ENCODE measurements around the gene TSTD2.

GRCh38 chr9:96599446-96599810 lies 20.2 kb downstream of the CDC14B start:
- PRO-cap: no peak
- RAMPAGE, long total RNA, 2 experiments: no peak in any of the 2 experiments

- PRO-cap: no peak
- RAMPAGE, long total RNA, 2 experiments: no peak in any of the 2 experiments
Observed at GRCh38 chr9:96620694-96621347, 1.2 kb upstream of the CDC14B start.

GRCh38 chr9:96796686-96797308 lies 18.9 kb upstream of the ZNF510 start:
- PRO-cap: no peak
- RAMPAGE, long total RNA, 2 experiments: no peak in any of the 2 experiments

DNA sequence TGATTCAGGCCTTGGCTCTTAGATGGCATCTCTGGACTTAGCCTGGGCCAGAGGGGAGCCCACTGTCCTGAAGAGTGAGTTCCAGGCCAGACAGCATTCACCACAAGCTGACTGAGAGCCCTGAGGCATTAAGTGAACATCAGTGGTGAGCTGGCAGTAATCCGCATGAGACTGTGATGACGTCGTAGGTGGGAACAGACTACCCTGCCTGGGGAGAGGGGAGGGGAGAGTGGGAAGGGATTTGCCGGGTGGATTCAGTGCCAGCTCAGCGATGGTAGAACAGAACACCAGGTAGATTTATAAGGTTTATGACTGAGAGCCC lies 5.5 kb upstream of the ZNF782 start:
- PRO-cap: no peak
- RAMPAGE, long total RNA, 2 experiments: no peak in any of the 2 experiments

GRCh38 chr9:96877262-96878071 lies 23.2 kb upstream of the ZNF782 start:
- PRO-cap: no peak
- RAMPAGE, long total RNA, 2 experiments: no peak in any of the 2 experiments

GRCh38 chr9:97214372-97215084 lies 92.9 kb upstream of the CCDC180 start:
- PRO-cap: no peak
- RAMPAGE, long total RNA, 2 experiments: no peak in any of the 2 experiments

DNA sequence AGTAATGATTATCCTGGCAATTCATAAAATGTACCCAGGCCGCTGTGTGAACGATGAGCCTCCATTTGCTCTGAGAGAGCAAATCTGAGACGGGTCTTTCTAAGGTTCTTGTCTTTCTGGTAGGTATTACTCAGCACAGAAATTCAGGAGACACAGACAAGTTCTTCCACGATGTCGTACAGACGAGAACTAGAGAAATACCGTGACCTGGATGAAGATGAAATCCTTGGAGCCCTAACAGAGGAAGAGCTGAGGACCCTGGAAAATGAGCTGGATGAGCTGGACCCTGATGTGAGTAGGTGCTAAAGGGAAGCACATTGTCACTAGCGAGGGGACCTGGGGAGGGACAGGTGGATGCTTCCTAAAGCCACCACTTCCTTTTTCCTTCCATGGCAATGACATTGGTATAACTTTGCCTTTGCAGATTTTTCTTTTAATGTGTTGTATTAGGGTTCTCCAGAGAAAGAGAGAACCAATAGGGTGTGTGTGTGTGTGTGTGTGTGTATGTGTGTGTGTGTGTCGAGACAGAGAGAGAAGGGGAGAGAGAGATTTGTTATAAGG lies 22.6 kb downstream of the TMOD1 start:
- PRO-cap: no peak
- RAMPAGE, long total RNA, 2 experiments: no peak in any of the 2 experiments

GRCh38 chr9:97565663-97566326 lies 64.3 kb downstream of the TMOD1 start:
- PRO-cap: no peak
- RAMPAGE, long total RNA, 2 experiments: no peak in any of the 2 experiments

DNA sequence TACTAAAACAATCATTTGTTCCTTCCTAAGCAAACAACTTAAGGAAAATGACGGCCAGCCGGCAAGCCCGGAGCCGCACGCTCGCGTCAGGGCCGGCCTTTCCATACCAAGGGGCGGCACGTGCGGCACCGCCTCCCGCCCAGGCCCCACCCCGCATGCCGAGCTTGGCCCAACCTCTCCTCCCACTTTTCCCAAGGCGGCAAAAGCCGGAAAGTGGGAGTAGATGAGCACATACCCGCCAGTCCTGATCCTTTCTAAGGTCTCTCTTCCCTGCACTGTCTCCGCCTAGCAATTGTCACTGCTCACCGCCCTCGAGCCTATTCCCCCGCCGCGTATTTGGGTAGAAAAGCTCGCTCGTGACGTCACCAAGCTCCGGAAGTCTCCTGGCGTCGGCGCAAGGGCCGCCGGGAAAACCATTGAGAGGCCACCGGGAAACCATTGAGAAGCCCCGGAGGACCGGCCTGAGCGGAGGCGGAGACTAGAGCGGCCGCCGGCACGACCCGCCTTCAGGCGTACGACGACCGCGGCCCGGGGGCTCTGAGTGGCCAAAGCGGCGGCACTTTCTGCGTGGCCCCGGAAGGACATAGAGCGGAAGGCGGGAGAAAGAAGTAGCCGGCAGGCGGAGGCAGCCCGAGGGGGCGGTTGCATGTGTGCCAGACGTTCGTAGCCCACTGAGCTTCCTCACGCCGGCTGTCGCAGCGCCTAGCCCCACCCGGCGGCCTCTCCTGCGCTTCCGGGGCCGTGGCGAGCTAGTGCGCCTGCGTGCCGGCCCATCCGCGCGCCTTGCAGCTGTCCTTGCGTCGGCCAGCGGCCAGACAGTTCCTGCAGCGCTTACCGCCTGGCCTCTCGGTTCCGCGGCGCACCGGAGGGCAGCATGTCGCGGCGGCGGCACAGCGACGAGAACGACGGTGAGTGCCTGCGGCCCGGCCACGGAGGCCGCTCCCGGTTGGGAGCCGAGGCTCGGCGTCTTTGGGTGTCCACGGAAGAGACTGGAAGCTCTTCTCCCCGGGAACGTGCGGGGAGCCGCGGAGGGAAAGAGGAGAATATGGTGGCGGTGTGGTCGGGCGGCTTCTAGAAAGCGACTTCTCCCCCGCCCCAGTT lies at the start of gene TSTD2:
TSS of gene TSTD2 (minus strand) at position 361 of the 1,101 bp plus-strand sequence.
- PRO-cap: bidirectional peak, plus-strand start at position 202 of the sequence, minus-strand start at position 88 of the sequence; bidirectional peak, plus-strand start at position 441 of the sequence, minus-strand start at position 319 of the sequence; bidirectional peak, plus-strand start at position 792 of the sequence, minus-strand start at position 727 of the sequence
- RAMPAGE, long total RNA, 2 experiments: no peak in any of the 2 experiments

- PRO-cap: no peak
- RAMPAGE, long total RNA, 2 experiments: no peak in any of the 2 experiments
Observed at GRCh38 chr9:97660252-97660758, 26.7 kb downstream of the NCBP1 start.

DNA sequence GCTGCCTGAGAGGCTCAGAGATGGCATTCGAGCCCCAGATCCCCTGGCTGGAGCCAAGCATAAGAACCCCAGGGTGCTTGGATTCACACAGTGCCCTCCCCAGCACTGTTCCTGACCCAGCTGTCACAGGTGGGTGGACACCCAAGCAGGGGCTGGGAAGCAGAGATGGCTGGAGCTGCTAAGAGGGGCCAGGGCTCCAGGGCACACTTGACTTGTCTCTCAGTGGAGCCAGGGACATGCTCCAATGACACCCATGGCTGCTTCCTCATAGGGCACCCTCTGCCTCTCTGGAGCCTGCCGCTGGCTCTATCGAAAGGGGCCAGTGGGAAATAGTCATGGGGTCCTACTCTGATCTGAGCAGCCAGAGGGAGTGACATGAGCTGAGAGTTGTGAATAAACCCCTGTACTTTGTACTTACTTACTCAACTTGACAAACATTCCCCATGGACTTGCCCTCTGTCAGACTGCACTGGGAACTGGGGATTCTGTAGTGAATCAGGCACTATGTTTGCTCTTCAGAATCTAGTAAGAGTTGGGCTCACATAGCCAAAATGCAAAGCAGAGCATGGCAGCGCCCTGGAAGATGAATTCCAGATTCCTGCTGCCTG lies 62.7 kb upstream of the XPA start:
- PRO-cap: no peak
- RAMPAGE, long total RNA, 2 experiments: no peak in any of the 2 experiments

GRCh38 chr9:97985171-97985638 lies 2.1 kb downstream of the ANP32B start:
- PRO-cap: no peak
- RAMPAGE, long total RNA, 2 experiments: no peak in any of the 2 experiments

- PRO-cap: no peak
- RAMPAGE, long total RNA, 2 experiments: no peak in any of the 2 experiments
Observed at GRCh38 chr9:98007370-98008099, 24.4 kb downstream of the ANP32B start.

DNA sequence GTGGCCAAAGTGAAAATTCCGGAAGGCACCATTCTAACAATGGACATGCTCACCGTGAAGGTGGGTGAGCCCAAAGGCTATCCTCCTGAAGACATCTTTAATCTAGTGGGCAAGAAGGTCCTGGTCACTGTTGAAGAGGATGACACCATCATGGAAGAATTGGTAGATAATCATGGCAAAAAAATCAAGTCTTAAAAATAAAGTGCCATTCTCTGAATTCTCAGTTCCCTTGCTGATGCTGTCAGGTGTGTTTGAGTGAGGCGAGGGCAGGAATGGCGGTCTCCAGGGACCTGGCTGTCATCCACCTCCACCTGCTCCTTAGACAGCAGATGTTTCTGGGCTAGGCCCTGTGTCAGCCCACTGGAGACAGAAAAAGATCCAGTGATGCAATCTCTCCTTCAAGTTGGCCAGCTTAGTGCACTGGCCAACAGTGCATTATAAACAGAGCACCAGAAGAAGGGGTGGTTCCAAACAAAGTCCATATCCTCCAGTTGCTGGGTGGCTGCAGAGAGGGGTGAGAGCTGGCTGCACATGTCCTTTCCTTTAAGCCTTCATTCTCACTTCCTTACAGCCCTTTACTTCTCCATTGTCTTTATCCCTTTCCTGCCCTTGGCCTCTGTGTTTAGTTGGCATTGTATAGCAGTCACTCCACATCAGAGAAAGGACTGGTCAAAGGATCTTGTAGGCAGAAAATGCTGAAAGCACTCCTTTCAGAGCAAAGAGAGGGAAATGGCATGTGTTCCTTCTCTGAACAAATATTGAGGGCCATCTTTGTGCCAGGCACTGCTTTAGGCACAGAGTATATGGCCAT lies 26.5 kb downstream of the NANS start:
- PRO-cap: no peak
- RAMPAGE, long total RNA, 2 experiments: no peak in any of the 2 experiments

GRCh38 chr9:98084175-98085034 lies 27.9 kb downstream of the NANS start:
- PRO-cap: no peak
- RAMPAGE, long total RNA, 2 experiments: no peak in any of the 2 experiments

- PRO-cap: no peak
- RAMPAGE, long total RNA, 2 experiments: no peak in any of the 2 experiments
Observed at GRCh38 chr9:98107830-98108118, 11.2 kb downstream of the TRIM14 start.

DNA sequence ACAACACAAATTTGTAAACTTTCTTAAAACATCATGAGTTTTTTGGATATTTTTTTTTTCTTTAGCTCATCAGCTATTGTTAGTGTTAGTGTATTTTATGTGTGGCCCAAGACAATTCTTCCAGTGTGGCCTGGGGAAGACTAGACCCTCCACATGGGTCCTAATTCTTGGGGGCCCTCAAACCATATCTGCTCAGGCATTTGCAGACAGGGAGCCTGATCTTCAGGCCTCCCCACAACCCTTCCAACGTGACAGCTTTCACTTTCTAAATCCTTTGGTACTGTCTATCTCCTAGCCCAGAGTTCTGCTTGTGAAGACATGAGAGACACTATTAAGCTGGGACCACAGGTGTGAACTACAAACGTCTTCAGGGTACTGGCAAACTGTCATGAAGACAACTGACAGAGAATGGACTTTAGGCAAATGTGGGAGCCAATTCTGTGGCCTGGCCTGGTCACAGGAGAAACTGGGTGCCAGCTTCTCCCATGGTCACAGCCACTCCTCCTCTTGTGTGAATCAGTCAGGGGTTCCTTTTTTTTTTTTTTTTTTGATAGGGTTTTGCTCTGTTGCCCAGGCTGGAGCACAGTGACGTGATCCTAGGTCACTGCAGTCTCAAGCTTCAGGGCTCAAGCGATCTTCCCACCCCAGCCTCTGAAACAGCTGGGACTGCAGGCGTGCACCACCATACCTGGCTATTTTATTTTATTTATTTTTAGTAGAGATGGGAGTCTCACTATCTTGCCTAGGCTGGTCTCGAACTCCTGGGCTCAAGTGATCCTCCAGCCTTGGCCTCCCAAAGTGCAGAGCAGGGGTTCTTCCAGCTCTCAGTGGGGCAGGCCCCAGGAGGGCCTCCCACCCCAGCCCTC lies 10.4 kb downstream of the TRIM14 start:
- PRO-cap: no peak
- RAMPAGE, long total RNA, 2 experiments: no peak in any of the 2 experiments

- PRO-cap: no peak
- RAMPAGE, long total RNA, 2 experiments: no peak in any of the 2 experiments
Observed at GRCh38 chr9:98109897-98110435, 9.1 kb downstream of the TRIM14 start.

DNA sequence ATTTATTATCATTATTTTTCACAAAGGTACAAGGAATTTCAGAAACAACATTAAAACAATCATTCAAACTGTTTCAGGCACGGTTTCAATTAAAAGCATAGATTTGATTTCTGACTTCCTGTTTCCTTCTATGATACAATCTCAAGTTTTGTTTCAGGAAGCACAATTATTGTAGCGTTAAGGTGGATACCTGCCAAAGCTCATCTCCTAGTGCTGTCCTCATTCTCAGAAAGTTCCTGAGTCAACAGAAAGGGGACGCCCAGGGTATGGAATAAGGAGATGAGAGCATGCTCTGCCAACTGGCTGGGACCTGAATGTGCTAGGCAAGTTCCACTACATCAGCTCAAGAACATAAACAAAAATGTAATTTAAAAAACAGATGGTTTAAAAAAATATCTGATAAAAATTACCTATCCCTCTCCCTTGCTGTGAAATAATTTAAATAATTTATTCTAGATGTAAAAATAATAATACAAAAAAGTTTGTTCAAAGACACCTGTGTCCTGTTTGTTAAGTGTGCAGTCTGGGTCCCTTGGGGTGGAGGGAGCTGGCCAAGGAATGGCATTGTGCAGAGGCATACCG lies 2.1 kb upstream of the TRIM14 start:
- PRO-cap: no peak
- RAMPAGE, long total RNA, 2 experiments: no peak in any of the 2 experiments

DNA sequence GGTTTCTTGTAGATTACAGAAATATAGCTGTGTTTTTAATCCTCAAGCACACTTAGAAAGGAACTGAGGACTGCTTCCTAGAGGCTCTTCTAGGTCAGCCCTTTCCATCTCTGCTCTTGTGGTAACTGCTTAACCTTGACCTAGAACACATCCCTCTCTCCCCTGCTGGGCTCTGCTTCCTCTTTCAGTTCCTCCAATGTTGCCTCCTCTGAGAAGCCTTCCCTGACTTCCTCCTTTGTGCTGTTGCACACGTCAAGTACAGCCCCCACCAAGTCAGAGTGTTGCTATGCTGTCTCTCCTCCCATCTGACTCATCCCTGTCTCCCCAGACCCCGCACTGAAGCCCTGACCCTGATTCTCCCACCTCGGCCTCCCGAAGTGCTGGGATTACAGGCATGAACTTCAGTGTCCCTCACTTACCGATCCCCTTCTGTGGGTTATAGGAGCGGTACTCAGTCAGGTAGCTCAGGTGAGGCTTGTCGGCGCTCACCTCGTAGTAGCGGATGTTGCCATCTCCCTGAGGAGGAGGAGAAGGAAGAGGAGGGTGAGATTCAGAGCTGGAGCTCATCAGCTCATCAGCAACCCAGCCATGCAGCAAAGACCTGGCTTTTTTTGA lies 10.5 kb upstream of the TRIM14 start:
- PRO-cap: no peak
- RAMPAGE, long total RNA, 2 experiments: no peak in any of the 2 experiments

All from breast epithelium (tissue), 2 donors.